Metanephros (tissue), 2 donors: Measurements from ENCODE around the genes TMEM43 and NR2C2.

DNA sequence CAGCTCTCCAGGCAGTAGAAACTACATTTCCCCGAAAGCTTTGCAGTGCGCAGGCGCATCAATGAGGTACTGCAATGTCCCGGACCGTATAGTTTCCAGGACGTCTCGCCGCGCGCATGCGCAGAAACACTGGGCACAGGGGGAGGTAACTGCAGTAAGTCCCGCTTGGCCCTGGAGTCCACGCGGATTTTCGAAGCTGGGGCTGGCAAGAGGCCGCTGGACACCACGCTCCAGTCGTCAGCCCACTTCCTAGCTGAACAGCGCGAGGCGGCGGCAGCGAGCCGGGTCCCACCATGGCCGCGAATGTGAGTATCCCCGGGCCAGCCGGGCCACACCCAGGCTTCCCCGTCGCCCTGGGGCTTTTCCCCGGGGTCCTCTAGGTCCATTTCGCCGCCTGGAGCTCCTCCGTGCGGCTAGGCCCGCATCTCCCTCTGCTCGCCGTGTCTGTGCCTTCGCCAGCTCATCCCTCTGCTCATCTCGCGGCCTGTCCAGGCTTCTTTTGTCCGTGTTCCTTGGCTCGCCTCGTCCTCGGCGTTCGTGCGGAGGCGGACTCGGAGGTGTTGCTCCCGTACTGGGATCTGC lies at the start of gene TMEM43:
Gene TMEM43 (plus strand): TSS at position 152 of the 582 bp plus-strand sequence.
- RAMPAGE, long total RNA, result start-site peak on the plus strand centred at position 203 of the sequence, 173 bp wide, 724 and 106 reads in 2 replicates

GRCh38 chr3:14130129-14130599 lies 5.3 kb downstream of the TMEM43 start:
- RAMPAGE, long total RNA, result no peak

GRCh38 chr3:14177539-14178007 lies 828 bp downstream of the XPC start:
- RAMPAGE, long total RNA, result no peak

DNA sequence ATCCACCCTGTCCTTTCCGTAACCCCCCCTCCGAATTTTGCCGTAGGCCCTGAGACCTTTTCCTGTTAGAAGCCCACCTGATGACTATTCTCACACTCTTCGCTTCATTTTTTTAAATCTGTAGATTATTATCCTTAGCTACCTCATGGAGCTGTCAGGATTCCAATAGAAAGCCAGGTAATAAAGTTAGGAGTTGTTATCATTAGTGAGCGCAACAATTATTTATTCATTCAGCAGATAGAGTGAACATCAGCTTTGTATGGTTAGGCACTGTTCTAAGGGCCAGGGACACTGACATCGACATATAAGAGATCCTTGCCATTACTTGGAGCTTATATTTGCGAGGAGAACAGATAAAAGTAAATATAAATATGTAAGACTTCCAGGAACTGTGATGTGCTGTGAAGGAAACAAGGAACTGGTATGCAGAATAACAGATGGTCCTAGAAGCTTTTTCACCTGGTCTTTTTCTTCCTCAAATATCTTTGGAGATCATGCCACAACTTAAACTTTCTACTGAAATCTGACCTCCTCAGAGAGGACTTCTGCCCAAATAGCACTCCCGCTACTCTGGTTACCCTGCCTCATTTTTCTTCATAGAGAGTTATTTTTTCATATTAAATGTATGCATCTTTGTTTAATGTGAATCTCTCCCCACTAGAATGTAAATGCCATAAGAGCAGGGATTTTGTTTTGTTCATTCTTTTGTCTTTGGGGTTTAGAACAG lies 540 bp downstream of the LSM3 start:
- RAMPAGE, long total RNA, result no peak

DNA sequence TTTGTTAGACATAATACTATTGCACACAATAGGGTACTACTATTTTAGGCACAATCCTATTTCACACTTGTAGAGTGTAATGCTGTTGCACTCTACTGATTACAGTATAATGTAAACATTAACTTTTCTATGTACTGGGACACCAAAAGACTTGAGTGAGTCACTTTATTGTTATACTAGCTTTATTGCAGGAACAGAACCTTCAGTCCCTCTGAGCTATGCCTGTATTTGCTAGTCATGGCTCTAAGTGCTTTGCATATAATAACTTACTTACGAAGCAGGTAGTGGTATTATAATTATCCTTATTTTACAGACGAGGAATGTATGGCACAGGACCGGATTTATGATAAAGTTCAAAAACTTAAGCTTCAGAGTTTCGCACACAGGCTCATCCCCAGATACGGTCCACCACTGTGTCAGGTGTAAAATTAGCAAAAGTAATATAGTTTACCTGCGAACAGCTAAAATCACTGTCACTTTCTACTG lies 106.6 kb upstream of the SLC6A6 start:
- RAMPAGE, long total RNA, result no peak

- RAMPAGE, long total RNA, result no peak
These were observed 77.8 kb upstream of the SLC6A6 start for GRCh38 chr3:14324390-14325136.

DNA sequence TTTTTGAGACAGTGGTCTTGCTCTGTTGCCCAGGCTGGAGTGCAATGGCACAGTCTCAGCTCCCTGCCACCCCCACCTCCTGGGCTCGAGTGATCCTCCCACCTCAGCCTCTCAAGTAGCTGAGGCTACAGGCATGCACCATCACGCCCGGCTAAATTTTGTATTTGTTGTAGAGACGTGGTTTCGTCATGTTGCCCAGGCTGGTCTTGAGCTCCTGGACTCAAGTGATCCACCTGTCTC lies 22.6 kb upstream of the SLC6A6 start:
- RAMPAGE, long total RNA, result no peak

DNA sequence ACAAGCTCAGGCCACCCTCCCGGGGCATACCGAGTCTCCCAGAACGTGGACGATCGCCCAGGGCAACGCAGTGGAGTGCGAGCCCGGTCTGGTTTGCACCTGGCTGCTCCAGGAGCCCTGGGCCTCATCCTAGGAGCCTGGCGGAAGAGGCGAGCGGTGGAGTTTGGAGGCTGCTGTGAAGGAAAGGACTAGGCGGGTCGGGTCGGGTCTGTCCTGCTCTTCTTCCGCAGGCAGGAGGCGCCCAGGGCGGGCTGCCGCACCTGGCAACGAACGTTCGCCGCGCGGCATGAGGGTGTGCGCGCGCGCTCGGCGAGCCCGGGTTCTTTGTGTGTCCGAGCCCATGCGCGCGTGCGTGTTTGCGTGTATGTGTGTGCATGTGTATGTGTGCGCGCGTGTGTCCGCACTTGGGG lies 291 bp upstream of the SLC6A6 start:
- RAMPAGE, long total RNA, result no peak

DNA sequence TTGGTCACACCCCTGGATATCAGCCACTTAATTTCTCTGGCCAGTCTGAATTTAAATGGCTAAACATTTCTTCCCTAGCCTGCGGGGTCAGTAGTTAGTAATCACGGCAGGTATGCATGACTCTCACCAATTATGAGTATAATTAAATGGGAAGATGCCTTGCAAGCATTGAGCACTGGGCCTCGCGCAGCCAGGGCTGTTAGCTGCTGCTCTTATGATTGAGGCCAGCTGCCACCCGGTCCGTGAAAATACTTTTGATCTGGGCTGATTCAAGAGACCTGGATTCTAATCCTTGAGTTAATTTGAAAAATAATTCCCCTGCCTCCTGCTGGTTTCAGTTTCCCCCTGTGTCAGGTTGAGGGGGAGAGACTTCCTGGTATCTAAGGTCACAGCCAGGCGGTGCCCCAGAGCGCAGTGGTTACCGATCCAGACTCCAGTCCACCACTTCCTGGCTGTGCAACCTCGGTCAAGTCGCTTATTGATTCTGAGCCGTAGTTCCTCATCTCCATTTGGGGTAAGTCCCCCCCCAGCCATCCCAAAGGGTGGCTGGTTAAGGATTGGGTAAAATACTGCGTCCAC lies 23.5 kb downstream of the SLC6A6 start:
- RAMPAGE, long total RNA, result no peak

DNA sequence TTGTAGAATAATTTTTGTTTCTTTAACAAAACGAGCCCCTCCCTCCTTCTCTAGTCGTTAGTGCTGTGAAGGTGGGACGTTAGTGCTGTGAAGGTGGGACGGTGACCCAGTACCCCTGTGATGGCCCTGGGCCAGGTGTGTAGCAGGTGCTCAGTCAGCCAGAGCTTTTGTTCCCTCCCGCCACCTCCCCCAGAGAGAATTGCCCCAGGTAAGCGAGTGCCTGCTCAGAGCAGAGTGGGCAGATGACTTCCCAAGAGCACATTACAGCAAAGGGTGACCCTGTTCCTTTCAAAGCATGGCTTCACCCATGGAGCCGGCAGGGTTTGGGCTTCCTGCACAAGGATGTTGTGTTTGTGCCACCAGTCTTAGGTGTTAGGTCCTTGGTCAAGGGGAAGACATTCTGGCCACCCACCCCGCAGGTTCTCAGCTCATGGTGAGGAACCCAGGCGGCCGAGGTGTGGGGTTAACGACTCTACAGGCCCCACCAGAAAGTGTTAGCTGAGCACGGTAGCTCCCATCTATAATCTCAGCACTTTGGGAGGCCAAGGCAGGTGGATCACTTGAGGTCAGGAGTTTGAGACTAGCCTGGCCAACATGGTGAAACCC lies 30.7 kb downstream of the SLC6A6 start:
- RAMPAGE, long total RNA, result no peak

GRCh38 chr3:14451751-14452627 lies 49.6 kb downstream of the SLC6A6 start:
- RAMPAGE, long total RNA, result no peak

DNA sequence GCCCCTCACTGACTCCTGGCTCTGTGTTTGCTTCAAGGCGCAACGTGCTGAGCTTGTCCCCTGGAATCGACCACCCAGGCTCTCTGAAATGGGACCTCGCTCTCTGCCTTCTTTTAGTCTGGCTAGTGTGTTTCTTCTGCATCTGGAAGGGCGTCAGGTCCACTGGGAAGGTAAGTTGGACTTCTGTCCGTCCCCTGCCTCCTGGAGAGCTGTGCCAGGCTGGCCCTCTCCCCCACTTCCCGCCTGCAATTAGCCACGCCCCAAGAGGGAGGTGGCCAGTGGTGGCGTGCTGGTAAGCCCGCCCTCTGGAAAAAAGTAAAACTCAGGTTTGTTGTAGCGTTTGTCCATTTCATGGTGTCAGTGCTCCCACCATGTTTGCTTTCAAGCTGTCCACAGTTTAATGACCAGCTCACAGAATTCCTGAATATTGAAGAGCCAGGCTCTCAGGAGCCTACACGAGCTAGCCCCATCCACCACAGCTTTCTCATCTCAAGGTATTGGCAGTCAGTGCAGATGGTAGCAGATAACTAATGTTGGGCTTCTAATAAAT lies 55.6 kb downstream of the SLC6A6 start:
- RAMPAGE, long total RNA, result no peak

GRCh38 chr3:14538725-14539047 lies 1.5 kb downstream of the GRIP2 start:
- RAMPAGE, long total RNA, result no peak

DNA sequence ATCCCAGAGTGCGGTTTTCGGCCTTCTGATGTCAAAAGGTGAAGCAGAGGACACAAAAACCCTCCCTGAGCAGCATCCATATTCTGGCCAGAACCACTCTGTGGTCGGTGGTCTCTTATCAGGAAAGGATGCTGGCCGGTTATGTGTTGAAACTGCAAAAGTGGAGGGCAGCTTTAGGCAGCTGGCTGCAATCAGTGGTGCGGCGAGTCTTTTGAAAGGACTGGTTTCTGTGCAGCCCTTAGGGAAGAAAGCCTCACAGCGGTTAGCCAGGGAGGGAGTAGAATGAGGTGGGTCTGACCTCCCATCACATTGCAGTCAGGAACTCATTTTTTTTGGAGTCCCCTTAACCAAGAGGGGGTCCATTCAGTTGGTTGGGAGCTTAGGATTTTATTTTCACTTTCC lies 34.6 kb upstream of the CCDC174 start:
- RAMPAGE, long total RNA, result no peak

DNA sequence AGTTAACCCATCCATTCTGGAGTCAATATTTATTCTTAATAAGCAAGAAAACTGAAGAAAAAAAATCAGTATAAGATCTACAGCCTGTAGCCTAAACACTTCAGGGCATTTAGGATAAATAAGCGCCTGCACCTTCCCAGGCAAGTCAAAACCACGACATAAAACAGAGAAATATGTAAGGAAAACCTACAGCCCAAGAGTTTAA lies 878 bp upstream of the NR2C2 start:
- RAMPAGE, long total RNA, result no peak

GRCh38 chr3:14947035-14947775 lies at the start of gene NR2C2:
Gene NR2C2, plus strand, starts transcription at chr3:14947583.
- RAMPAGE, long total RNA, result no peak

- RAMPAGE, long total RNA, result no peak
These were observed 24.5 kb downstream of the MRPS25 start for GRCh38 chr3:15040437-15041280.

GRCh38 chr3:15278350-15278826 lies 54.0 kb downstream of the SH3BP5 start:
- RAMPAGE, long total RNA, result no peak

- RAMPAGE, long total RNA, result no peak
These were observed 37.7 kb downstream of the SH3BP5 start for GRCh38 chr3:15294323-15295368.

GRCh38 chr3:15329169-15330216 lies 2.9 kb downstream of the SH3BP5 start:
- RAMPAGE, long total RNA, result no peak